Measurements from ENCODE around the genes HS3ST2, SCNN1B and ERN2.

GRCh38 chr16:22353184-22353968, 21.0 kb downstream of the CDR2 start:
- CAGE, long polyA plus RNA: no peak
- RRBS: no CpG with 5 or more reads among the region's 4 CpGs

- CAGE, long polyA plus RNA: no peak
- RRBS: no CpG with 5 or more reads among the region's 1 CpG
Measured at GRCh38 chr16:22370032-22370678, 4.3 kb downstream of the CDR2 start.

- CAGE, long polyA plus RNA: no peak
- RRBS: 1% methylated on average over 11 of the region's 49 CpGs
Measured at GRCh38 chr16:22373633-22374224, 690 bp downstream of the CDR2 start.

- CAGE, long polyA plus RNA: no peak
- RRBS: no CpG with 5 or more reads among the region's 1 CpG
Measured at GRCh38 chr16:22606435-22606977, 95.8 kb downstream of the NPIPB5 start.

DNA sequence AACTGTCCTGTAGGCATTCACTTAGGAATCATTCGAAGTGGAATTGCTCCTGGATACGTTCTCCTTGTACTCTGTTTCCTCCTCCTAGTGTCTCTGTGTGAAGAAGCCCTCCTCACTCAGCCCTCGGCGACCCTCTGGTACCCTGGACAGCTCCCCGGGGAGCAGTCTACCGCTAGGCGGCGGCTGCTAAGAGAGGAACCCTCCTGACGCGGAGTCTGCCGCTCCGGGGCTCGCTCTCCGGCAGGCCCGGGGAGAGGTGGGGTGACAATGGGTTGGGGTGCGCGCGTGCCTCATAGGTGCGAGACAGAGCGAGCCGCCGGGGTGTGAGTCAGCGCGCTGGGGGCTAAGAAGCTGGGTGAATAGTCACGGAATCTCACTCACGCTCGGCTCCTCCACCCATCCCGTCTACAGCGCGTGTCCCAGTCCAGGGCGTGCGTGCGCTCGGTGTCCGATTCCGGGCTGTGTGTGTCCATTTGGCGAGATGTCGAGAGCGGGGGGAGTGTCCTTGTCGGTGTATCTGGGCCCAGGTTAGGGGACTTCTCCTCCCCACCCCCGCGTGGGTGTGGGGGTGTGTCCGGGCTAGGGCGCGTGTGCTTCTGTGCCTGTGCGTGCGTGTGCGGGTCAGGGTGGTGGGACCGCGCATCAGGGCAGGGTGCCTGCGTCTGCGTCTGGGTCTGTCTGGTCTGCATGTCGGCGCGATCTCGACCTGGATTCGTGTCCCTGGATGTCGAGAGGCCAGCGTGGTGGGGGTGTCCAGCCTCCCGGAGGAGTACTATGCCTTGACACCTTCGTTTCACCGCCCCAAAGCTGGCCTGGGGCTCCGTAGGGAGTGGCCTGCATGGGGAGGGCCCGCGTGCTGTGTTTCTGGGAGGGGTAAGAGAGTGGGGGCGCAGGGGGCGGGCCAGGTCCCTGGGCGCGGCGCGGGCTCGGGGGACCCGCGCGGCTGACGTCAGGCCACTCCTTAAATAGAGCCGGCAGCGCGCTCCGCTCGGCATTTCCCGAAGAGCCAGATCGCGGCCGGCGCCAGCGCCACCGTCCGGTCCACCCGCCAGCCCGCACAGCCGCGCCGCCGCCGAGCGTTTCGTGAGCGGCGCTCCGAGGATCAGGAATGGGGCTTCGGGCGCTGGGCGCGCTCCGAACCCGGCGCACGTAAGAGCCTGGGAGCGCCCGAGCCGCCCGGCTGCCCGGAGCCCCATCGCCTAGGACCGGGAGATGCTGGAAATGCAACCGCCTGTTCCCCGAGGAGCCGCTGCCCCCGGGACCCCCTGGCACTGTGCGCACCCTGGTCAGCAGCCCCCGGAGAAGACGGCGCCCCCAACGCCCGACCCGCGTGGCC, at the start of gene HS3ST2:
Gene HS3ST2, plus strand, starts transcription at position 991 of the 1,336 bp plus-strand sequence.
- CAGE, long polyA plus RNA: no peak
- RRBS: 3% methylated on average over 62 of the region's 128 CpGs

DNA sequence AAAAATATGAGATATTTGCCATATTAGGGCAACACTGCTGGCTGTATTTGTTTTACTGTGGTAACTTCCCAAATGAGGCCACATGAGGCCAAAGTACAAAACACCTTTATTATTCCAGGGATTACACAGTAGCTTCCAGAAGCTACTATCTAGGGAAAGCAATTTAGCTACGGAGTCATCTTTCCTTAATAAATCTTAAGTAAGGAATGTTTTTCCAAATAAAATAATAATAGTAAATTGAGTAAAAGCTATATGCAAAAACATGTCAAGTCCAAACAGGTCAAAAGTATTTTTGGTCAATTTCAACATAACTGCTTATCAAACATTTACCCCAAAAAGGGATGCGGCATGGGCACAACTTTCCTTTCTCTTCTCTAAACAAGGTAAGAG, 44.7 kb downstream of the USP31 start:
- CAGE, long polyA plus RNA: no peak
- RRBS: no CpG with 5 or more reads among the region's 2 CpGs

DNA sequence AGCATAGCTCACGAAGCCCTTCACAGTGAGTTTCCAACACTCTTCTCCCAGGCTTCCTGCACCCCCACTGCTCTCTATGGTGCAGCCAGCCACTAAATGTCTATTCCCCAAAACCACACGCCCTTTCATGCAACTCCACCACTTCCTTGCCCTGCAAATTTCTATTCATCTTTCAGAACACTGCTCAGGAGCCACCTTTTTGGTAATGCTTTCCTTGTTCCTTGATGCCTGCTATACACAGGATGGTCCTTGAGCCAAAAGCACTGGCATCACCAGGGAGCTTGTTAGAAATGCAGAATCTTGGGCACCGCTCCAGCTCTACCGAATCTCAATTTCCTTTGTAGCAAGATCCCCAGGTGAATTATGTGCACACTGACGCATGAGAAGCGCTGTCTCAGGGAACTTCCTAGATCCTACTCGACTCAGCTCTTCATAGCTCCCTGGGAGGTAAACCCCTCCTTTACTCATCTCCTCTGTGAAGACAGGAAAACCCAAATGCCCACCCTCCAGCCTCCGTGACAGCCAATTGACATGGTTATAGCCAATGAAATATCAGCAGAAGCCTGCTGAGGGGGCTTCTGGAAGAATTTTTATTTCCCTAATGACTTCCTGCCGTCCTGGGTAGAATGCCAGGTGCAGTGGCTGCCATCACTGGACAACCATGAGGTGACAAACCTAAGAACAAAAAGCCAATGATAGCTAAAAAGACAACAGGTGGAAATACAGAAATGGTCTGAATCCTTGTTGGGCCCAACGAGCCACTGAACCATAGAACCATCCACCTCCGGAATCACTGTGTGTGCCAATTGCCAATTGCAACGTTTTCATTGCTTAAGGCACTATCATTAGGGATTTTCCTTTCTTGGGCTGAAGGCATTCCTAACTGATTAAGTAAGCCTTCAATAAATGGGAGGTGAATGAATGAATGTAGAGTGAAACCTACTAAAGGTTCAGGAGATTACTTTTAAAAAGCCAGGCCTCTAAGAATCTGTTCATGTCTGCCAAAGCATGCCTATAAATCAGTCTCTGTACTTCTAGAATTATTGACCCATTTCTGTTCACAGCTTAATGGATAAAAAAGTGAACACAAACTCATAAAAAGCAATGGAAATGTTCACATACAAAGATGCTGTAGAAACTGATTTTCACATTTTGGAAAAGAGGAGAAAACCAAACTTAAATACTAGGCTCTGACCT, 3.9 kb downstream of the USP31 start:
- CAGE, long polyA plus RNA: no peak
- RRBS: no CpG with 5 or more reads among the region's 12 CpGs

DNA sequence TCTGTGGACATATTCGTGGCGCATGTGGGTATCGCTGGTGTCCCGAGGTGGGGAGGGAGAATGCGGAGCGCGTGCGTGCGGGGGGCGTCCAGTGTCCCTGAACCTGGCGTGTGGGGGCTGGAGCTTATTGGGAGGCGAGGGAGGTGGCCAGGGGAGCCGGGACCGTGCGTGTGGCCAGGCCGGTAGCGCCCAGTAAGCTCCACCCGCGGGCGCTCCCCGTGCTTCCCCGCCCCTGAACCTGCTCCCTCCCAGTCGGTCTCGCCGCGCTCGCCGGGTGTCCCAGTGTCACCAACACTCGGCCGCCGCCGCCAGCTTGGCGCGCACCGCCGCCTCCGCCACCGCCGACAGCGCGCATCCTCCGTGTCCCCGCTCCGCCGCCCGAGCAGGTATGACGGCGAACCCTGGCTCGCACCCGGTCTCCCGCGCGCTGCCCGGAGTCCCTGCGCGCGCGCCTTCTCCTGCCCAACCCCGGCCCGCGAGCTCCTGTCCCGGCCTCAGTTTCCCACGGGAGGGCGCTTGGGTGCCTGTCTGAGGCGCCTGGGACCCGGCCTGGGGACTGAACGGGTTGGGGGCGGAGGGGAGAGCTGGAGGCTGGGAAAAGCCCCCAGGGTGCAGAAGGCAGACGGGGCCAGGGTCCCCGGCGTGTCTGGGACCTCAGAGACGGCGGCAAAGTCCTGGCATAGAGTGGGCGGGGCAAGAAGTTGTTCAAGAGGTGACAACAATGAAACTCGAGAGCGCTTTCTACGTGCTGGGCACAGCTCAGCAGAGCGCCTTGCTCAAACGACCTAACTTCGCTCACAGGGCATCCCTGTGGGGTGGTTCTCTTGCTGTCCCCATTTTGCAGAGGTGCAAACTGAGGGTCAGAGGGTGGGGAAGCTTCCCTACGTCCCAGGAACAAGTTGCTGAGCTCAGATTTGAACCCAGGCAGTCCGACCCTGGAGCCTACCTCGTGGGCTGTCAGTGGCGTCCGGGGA, at the start of gene SCNN1B:
Gene SCNN1B, plus strand, starts transcription at position 251 of the 974 bp plus-strand sequence.
- CAGE, long polyA plus RNA: no peak
- RRBS: 2% methylated on average over 26 of the region's 85 CpGs

DNA sequence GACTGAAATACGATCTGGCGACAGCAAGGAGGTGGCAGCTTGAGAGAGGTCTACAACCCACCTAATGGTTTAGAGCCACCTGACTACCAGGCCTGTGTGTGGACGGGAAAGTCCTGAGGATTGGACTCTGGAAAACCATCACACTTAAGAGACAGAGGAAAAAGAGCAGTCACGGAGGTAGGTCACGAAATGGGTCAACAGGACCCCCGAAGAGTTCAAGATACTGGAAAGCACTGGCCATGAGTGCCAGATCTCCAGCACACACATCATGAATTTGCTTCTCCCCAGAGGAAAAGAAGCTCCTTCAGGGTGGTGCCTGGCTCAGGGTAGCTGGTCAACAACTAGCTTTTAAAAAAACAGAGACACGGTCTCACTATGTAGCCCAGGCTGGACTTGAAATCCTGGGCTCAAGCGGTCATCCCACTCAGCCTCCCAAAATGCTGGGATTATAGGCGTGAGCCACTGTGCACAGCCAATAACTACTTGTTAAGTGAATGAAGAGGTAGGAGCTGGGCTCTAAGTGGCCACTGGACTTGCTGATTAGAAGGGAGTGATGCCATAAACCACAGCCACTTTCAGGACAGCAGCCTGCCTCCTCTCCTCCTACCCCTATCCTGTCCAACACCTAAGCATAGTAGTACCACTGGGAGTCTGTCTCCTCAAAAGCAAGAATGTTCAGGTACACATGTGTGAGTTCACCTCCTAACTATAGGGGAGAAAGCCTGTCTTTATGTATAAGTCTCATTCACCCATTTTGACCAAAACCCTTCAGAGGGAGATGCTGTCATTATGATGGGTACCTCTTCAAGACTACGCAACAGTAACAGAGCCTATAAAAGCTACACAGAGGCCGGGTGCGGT, 12.1 kb upstream of the COG7 start:
- CAGE, long polyA plus RNA: no peak
- RRBS: no CpG with 5 or more reads among the region's 12 CpGs

DNA sequence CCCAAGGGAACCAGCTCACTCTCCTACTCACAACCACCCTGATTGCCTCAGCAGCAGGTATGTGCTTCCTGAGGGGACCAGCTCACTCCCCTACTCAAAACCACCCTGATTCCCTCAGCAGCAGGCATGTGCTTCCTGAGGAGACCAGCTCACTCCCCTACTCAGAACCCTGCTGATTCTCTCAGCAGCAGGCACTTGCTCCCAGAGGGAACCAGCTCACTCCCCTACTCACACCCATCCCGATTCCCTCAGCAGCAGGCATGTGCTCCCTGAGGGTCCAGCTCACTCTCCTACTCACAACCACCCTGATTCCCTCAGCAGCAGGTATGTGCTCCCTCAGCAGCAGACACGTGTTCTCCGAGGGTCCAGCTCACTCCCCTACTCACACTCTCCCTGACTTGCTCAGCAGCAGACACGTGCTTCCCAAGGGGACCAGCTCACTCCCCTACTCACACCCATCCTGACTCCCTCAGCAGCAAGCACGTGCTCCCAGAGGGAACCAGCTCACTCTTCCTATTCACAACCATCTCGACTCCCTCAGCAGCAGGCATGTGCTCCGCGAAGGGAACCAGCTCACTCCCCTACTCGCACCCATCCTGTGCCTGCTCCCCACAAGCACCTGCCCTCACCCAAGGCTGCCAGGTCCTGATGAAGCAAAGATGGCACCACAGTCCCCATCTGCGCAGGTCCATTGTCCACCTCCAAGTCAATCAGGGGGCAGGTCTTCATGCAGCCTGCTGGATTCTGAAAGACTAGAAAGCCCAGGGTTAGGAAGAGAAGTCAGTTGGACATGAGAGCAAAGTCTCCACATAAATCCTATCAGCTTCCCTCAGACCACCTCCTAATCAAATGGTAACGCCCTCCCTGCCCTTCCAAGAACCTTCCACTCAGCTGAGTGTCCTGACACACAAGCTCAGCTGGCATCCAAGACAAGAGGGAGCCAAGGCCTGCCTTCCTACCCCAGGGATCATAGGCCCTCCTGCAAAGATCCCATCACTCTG, 26.4 kb upstream of the COG7 start:
- CAGE, long polyA plus RNA: no peak
- RRBS: no CpG with 5 or more reads among the region's 11 CpGs

GRCh38 chr16:23527850-23528518, 17.7 kb upstream of the GGA2 start:
- CAGE, long polyA plus RNA: no peak
- RRBS: no CpG with 5 or more reads among the region's 10 CpGs

DNA sequence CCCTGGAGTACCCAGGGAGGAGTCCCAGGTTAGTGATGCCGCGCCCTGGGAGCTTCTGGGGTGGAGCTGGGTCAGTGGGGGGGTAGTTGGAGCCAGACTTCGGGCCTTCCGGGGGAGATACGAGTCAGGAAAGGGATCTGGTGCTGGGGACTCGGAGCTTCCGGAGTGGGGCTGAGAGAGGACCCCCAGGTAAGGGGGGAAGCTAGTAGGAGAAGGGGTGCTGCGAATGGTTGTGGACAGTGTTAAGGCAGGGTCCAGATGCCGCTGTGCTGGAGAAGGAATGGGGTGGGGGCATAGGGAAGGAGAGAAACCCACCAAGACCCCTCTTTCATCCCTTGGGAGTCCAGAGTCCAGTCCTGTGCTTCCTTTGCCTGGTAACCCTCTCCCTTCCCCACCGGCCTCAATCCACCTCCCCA, 957 bp downstream of the PLK1 start:
- CAGE, long polyA plus RNA: no peak
- RRBS: no CpG with 5 or more reads among the region's 10 CpGs

GRCh38 chr16:23712915-23713514, at the start of gene ERN2:
Gene ERN2, minus strand, starts transcription at chr16:23713222.
- CAGE, long polyA plus RNA: no peak
- RRBS: 5% methylated on average over 14 of the region's 48 CpGs

- CAGE, long polyA plus RNA: no peak
- RRBS: no CpG with 5 or more reads among the region's 12 CpGs
Measured at GRCh38 chr16:23873035-23873985, 37.5 kb downstream of the PRKCB start.

- CAGE, long polyA plus RNA: no peak
- RRBS: no CpG with 5 or more reads among the region's 5 CpGs
Measured at GRCh38 chr16:23897120-23897711, 61.4 kb downstream of the PRKCB start.

DNA sequence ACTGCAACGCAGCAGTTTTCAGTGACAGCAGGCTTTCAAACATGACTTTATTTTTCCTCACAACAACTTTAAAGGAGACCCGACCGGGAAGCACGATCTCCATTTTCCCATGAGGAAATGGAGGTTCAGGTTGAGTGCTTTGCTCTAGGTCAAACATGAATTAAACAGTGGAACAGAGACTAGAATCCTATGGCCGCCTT, 25.8 kb downstream of the CACNG3 start:
- CAGE, long polyA plus RNA: no peak
- RRBS: no CpG with 5 or more reads among the region's 5 CpGs

- CAGE, long polyA plus RNA: no peak
- RRBS: under 1% methylated on average over 4 of the region's 29 CpGs
Measured at GRCh38 chr16:24538677-24539480, 487 bp upstream of the RBBP6 start.

DNA sequence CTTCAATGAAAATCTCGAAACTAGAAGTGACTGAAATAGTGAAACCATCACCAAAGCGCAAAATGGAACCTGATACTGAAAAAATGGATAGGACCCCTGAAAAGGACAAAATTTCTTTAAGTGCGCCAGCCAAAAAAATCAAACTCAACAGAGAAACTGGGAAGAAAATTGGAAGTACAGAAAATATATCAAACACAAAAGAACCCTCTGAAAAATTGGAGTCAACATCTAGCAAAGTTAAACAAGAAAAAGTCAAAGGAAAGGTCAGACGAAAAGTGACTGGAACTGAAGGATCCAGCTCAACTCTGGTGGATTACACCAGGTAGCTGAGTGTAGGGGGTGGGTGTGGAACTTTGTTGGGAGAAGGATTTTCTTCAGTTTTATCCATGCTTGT, 30.8 kb downstream of the RBBP6 start:
- CAGE, long polyA plus RNA: no peak
- RRBS: no CpG with 5 or more reads among the region's 4 CpGs

DNA sequence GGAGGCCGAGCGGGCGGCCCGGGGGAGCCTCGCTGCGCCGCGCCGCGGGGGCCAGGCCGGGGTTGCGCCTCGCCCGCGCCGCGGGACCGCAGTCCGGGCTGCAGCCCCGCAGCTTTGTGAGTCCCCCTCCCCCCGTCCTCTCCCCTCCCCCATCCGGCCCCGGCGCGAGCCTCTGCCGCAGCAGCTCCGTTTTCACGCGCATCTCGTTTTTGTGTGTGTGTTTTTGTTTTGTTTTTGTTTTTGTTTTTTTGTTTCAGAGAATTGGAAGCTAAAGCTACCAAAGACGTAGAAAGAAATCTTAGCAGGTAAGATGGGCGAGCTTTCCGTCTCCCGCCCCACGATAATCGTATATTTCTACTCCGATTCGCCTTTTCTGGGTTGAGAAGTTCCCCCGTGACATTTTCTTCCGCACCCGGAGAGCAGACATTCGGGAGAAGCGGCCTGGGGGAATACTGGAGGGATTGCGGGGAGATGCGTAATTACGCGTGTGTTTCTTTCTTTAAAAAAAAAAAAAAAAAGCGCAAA, 607 bp downstream of the TNRC6A start:
- CAGE, long polyA plus RNA: start-site peak on the plus strand centred at position 190 of the sequence, 90 bp wide, 56 and 64 reads in 2 replicates
- RRBS: under 1% methylated on average over 22 of the region's 48 CpGs

- CAGE, long polyA plus RNA: no peak
- RRBS: no CpG with 5 or more reads among the region's 6 CpGs
Measured at GRCh38 chr16:24759175-24759917, 29.9 kb downstream of the TNRC6A start.

Data from BJ (cell line).